Subcutaneous adipose tissue (tissue), 3 donors: ENCODE data around the genes KPNA1, PDIA5 and HACD2.

DNA sequence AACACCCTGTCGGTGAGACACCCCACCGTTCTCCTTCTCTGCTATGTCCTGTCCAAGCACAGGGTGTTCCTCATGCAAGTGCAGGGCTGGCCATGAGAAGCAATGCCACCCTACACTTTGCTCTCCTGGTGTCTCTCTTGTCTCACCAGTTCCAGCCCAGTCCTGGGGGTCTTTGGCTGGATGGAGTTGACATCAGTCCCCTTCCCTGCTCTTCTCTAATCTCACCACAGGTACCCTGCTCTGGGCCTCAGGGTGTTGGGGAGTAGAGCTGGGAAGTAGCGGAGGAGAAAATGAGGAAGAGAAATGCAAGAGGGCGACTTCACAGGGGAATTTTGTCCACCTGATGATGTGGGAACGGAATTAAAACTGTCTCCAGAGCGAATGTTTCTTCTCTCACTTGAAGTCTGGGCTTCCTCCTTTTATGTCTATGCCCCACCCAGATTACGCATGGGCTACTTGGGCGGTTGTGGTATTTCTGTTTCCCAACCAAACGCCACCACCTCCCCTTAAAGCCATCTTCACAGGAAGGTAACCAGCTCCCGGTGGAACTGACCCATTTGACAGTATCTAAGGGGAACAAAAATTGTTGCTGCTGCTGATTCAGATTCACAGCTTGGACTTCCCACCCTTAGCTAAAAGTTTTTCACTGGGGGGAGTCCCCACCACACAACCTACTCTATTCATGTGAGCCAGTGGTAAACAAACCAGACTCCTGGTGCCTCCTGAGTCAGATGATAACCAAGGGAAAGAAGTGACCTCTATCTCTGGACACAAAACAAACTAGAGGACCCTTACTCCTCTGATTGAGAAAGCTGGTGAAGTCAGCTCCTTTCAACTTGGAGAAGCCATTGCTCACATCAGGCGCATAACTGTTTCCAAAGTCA is 50.0 kb downstream of the CASR start:
- PRO-cap, result unidirectional peak, minus-strand start at position 395 of the sequence
- RAMPAGE, long total RNA, 3 experiments, result no peak in any of the 3 experiments

- PRO-cap, result no peak
- RAMPAGE, long total RNA, 3 experiments, result no peak in any of the 3 experiments
These were observed 69.3 kb upstream of the CSTA start for GRCh38 chr3:122255770-122256175.

GRCh38 chr3:122353361-122353672 is 28.3 kb downstream of the CSTA start:
- PRO-cap, result no peak
- RAMPAGE, long total RNA, 3 experiments, result no peak in any of the 3 experiments

- PRO-cap, result unidirectional peak, minus-strand start at chr3:122514435; unidirectional peak, minus-strand start at chr3:122514555; unidirectional peak, minus-strand start at chr3:122514643; unidirectional peak, minus-strand start at chr3:122514842; unidirectional peak, minus-strand start at chr3:122514916
- RAMPAGE, long total RNA, 3 experiments, result start-site peak on the minus strand in 3 of 3 experiments, at chr3:122514879-122514928 at its widest, 117 to 660 reads per replicate
These were observed at the start of gene KPNA1 for GRCh38 chr3:122514309-122515370. Gene KPNA1, minus strand, starts transcription at chr3:122514939.

GRCh38 chr3:122727852-122728119 is 47.1 kb downstream of the PARP14 start:
- PRO-cap, result no peak
- RAMPAGE, long total RNA, 3 experiments, result no peak in any of the 3 experiments

- PRO-cap, result no peak
- RAMPAGE, long total RNA, 3 experiments, result no peak in any of the 3 experiments
These were observed 7.5 kb downstream of the SLC49A4 start for GRCh38 chr3:122802068-122803046.

DNA sequence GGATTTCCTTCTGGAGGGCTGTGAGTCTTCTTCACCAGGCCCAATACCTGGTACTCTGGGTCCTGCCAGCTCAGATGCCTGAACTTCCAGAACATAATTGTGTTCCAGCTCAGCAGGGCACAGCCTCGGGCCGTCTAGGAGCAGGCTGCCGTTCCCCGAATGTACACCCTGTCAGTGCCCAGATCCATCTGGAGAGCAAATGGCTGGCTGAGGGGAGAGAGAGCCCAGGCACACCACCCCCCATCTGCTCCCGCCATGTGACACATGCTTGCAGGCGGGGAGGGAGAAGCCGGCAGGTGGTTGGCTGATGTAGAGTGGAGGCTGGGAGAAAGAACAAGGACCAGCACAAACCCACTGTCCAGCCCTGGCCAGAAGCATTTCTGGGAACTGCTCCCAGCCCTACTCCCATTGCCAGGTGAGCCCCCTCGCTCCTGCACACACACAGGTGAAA is 53.7 kb downstream of the SEMA5B start:
- PRO-cap, result no peak
- RAMPAGE, long total RNA, 3 experiments, result no peak in any of the 3 experiments

GRCh38 chr3:123066630-123067971 is at the start of gene PDIA5:
Gene PDIA5, plus strand, starts transcription at chr3:123067025.
- PRO-cap, result unidirectional peak, plus-strand start at chr3:123067100
- RAMPAGE, long total RNA, 3 experiments, result start-site peak on the plus strand in 2 of 3 experiments, at chr3:123067118-123067167 at its widest, 21 to 26 reads per replicate

DNA sequence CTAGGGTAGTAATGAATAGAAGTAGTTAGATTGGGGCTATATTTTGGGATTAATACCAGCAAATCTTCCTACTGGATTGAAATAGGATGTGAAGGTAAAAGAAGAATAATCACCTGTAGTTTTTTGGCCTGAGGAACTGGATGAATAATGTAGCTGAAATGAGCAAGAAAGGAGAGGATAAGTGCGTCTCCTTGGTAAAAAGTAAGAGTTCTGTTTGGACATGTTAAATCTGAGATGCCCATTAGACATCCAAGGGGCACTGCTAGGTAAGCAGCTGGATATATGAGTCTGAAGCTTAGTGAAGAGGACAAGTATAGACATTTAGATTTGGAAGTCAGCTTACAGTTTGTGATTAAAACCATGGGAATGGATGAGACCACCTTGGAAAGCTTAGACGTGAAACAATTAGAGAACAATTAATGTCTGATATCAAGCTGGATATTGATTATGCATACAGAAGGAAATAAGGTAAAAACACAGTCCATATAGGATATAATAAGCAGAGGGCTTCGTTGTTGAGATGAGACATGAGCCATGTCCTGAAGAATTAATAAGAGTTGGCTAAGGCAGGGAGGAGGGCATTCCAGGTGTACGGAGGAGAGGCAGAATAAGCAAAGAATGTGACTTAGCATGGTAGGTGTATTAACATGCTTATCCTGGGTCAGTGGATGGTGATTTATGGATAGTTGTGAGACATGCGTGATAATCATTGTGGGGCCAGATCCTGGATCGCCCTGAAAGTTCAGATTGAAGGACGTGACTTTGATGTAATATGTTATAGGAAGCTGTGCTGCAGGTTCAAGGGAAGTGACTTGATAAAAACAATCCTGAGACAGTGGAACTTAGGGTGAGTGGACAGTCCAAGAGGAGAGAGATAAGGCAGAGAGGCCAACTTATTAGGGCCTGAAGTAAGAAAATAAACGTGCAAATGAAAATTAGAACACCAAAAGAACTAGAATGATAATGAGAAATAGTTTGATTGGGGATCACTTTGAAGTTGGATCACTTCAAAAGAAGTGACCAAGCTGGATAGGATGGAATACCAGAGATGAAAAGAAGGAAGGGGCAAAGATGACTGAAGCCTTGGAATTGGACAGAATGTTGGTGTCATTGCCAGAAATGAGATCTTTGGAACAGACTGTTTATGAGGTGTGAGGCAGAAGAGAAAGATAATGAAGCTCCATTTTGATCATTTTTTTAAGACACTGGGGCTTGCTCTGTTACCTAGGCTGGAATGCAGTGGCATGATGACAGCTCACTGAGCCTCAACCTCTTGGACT is 9.0 kb downstream of the SEC22A start:
- PRO-cap, result no peak
- RAMPAGE, long total RNA, 3 experiments, result no peak in any of the 3 experiments

GRCh38 chr3:123217865-123218510 is 16.2 kb downstream of the SEC22A start:
- PRO-cap, result no peak
- RAMPAGE, long total RNA, 3 experiments, result no peak in any of the 3 experiments

- PRO-cap, result bidirectional peak, plus-strand start at chr3:123404670, minus-strand start at chr3:123404580
- RAMPAGE, long total RNA, 3 experiments, result start-site peak on the minus strand in 2 of 3 experiments, at chr3:123404393-123404593 at its widest, 9 to 72 reads per replicate
These were observed 44.2 kb downstream of the ADCY5 start for GRCh38 chr3:123404186-123405638.

- PRO-cap, result bidirectional peak, plus-strand start at chr3:123585305, minus-strand start at chr3:123585079
- RAMPAGE, long total RNA, 3 experiments, result start-site peak on the minus strand in 3 of 3 experiments, at chr3:123584875-123585106 at its widest, 9 to 233 reads per replicate
These were observed at the start of gene HACD2 for GRCh38 chr3:123584548-123585113. Gene HACD2, minus strand, starts transcription at chr3:123585053.

DNA sequence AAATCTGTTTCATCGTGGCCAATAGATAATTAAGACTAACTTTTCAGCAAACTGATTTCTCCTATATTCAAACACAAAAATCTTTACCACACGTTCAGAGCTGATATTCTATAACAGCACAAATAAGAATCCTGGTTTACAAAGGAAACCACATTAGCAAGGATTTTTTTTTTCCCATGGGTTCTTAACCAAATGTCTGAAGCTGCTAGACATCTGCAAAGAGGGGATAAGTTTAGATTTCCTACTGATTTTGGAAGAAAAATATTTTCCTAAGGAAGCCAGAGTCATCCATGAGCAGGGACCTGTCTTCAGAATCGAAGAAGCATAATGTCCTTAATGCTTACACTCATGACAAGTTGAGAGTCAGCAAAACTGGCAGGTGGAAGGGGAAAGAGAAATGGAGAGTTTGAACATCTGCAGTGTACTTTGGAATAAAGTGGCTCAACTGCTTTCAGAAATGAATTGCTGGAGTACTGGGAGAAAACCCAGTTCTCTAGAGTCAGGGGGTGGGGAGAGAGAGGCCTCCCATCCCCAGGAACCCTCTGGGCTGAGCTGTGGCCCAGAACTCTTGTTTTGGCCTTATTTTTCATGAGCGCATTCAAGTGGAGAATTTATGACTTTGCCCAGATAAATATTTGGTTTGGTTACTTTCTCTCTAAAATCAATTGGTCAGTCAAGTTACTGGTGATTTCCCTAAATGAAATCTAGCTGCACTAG is 28.5 kb upstream of the HACD2 start:
- PRO-cap, result no peak
- RAMPAGE, long total RNA, 3 experiments, result no peak in any of the 3 experiments

DNA sequence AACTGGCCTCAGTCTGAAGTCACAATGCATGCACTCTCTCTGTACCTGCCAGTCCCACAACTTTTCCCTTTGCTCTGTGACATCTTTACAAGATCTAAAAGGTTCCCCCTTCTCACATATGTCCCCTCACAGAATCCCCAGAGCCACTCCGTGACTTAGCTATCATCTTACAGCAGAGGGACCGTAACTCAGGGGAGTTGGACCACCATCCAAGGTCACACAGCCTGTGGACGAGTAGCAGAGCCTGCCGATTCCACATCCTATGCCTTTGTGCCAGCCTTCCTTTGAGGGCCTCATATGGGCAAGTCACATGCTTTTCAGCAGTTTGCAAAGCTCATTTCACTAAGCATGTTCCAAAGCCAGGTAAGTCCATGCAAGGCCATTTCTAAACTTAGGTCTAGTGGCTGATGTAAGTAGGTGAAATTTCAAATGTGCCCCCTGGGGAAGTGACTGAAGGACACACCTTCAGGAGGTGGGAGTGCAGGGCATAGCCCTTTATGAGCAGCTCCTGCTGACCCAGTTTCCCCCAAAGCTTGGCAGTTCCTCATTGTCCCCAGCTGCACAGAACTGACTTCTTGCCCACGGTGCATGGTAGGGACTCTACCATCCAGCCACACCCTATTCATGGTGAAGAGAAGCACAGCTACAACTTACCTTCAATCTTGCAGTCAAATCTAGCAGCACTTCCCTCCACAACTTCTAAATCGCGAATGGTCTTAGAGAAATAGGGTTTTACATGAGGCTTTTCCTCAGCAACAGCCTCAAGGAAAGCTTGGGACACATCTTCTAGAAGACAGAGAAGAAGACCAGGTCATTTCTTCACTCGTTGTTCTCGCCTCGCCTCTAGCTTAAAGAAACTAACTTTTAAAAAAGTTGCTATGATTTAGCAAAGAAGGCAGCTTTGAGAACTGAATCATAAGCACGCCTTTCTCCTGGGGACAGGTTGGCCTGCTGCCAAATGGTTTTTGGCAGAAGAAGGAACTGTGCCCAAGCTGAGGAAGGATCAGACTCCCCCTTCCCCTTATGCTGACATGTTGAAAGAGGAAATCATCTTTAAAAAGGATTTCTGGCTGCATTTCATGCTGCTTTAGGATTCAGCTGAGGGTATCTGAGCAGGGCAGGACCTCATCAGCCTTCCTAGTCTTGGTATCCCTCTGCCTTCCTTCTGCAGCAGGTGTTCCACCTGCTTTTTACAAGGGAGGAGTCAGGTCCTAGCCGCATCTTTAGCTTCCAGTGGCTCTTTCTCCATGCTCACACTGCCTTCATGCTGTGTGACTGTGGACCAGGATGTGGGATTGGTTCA is 33.6 kb upstream of the HACD2 start:
- PRO-cap, result unidirectional peak, minus-strand start at position 859 of the sequence
- RAMPAGE, long total RNA, 3 experiments, result no peak in any of the 3 experiments

DNA sequence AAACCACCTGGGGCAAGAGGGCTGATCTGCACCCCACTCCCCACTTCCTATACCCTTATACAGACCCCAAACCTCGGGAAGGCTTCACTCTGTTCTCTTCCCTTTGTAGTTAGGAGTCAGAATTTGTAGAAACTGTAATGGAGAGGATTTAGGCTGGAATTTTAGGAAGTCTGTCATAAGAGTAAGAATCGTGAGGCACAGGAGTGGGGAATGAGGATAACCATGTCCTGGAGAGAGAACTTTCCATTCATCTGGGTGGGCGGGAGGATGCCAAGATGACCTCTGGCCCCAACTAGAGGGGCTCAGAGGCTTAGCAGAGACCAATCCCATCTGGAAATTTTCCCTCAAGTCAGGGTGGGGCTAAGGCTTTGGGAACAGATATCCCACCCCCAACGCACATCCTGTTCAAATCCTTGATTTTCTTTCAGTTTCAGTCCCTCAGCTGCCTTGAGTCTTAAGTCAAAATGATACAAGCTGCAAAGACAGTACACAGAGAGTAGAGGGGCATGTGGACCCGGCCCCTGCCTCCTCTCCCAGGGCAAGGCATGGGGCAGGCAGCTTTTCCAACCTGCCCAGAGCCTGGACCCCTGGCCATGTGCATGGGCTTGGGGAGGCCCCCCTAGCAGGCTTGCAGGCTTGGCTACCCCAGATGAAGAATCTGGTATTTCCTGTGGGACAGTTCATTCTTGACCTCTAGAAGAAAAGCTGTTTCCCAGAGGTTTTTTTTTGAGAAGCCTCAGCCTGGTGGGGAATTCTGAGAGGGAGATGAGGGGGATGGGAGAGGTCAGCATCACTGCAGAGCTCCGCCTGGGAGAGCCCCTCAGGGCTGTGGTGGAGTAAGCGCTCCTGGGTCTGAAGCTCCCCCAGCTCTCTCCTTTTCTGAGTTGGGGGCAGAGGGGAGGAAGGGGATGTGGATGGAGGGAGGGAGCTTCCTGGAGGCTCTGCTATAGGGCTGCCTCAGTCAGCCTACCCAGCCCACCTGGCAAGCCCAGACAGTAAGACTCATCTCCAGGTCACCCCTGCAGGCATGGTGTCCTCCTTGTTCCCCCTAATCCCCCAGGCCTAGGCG is 109.7 kb upstream of the HACD2 start:
- PRO-cap, result unidirectional peak, plus-strand start at position 823 of the sequence
- RAMPAGE, long total RNA, 3 experiments, result no peak in any of the 3 experiments

GRCh38 chr3:123695632-123696826 is 111.2 kb upstream of the HACD2 start:
- PRO-cap, result unidirectional peak, plus-strand start at chr3:123696424
- RAMPAGE, long total RNA, 3 experiments, result no peak in any of the 3 experiments

GRCh38 chr3:123702105-123702440 is 117.2 kb upstream of the HACD2 start:
- PRO-cap, result unidirectional peak, minus-strand start at chr3:123702200; unidirectional peak, minus-strand start at chr3:123702204
- RAMPAGE, long total RNA, 3 experiments, result no peak in any of the 3 experiments

DNA sequence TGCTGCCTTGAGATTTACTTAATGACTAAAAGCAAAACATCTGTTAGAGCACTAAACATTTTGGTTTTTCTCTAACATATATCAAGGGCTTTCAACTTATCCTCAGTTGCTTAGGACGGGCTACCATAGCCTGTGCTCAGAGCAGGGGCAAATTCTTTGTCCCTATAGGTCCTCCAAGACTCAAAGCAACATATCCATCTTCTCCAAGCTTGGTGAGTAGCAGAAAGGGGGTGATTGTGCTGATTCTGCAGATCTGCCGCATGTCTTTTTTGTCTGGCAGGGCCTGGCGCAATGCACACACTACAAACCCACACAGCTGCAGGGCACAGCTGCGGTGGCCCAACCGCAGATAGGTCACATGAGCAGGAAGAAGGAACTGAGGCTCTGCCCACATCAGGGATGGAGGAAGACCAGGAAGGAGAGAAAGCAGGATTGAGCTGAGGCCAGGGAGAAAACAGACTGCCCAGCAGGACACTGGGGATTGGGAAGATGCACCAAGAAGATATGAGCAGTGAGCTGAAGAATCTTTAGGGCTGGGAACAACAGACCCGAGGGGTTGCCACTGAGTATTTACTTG is 126.9 kb downstream of the MYLK start:
- PRO-cap, result unidirectional peak, plus-strand start at position 402 of the sequence
- RAMPAGE, long total RNA, 3 experiments, result no peak in any of the 3 experiments

- PRO-cap, result no peak
- RAMPAGE, long total RNA, 3 experiments, result no peak in any of the 3 experiments
These were observed 117.4 kb downstream of the MYLK start for GRCh38 chr3:123766479-123767297.

DNA sequence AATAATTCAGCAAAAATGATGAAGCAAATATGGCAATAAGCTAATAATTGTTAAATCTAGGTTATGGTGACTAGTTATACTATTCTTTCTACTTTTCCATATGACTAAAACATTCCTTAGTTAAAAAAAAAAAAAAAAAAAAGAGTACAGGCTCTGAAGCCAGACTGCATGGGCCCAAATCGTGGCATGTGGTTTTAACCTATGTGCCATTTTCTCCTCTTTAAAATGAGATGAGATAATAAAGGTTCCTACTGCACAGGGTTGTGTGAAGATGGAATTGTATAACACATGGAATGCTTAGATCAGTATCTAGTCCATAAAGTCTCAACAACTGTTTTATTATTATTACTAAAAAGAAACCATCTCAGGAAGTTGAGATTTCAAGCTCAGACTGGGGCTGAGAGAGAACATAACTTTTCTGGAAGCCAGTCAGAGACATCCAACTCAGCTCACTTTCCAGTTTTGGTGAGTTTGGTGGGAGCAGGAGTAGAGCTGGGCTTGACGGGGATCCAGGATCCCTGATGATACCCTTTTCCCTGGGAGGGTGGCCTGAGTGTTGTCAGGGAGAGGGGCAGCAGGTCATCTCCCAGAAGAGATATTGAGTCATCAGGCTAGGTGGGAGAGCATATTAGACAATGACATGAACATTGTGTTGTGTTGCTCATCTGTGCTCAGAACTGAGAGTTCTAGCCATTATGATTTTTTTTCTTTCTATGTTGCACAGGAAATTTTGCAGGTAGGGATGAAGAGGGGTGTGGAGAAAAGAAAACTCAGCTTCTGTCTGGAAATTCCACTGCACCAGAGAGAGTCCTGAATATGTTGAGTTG is 32.6 kb downstream of the KALRN start:
- PRO-cap, result no peak
- RAMPAGE, long total RNA, 3 experiments, result start-site peak on the plus strand in 1 of 3 experiments, centred at position 410 of the sequence, 23 reads per replicate